ENCODE measurements around a stretch of chr1.

DNA sequence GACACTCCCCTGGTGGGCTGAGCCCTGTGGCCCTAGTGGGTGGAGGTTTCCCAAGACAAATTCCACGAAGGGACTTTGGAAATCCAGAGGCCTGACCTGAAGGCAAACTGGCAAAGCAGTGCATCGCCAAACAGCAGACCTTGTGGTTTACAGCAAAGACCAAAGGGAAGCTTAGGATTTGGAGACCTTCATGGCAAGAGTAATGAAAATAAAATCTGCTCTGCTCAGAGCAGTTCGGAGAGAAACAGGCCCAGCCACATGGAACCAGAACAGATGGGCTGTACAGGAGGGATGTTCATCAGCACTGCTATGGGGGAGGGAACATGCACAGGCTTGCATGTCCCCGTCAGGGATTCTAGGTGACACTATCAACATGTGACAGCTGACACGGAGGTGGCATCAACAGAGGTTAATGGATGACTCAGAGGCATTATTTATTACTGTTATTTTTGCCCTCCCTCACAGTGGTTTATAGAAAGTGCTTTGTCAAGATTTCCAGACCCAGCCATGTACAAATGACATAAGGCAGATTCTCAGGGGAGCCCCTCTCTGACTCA lies 90.1 kb upstream of the IRF2BP2 start:
- PRO-cap: no peak
- RAMPAGE, long total RNA, 4 experiments: no peak in any of the 4 experiments

DNA sequence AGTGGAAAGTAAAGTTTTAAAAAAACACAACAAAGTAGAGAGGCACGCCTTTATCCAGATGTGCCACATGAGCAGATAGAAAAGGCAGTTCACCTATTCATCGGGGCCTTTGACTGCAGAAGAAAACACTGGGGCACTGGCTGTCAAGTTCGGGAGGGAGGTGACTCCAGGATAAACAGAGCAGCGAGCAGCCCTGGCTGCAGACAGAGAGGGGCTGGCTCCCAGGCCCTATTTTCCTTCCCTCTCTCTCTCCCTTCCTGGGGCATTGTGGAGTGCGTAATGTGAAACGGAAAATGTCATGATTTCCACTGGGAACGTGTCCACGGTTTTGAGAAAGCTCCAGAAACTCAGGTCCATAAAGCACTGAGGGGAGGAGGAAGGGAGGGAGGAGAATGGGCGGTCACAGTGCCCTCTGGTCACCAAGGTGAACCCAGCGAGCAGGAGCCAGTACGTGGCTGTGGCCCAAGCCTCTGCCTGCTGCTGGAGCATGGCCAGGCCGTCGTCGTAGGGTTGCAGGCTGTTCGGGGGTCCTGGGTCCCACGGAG lies 114.6 kb upstream of the IRF2BP2 start:
- PRO-cap: bidirectional peak, plus-strand start at position 57 of the sequence, minus-strand start at position 115 of the sequence; bidirectional peak, plus-strand start at position 363 of the sequence, minus-strand start at position 205 of the sequence
- RAMPAGE, long total RNA, 4 experiments: start-site peak on the plus strand in 1 of 4 experiments, centred at position 87 of the sequence, 5 reads per replicate

DNA sequence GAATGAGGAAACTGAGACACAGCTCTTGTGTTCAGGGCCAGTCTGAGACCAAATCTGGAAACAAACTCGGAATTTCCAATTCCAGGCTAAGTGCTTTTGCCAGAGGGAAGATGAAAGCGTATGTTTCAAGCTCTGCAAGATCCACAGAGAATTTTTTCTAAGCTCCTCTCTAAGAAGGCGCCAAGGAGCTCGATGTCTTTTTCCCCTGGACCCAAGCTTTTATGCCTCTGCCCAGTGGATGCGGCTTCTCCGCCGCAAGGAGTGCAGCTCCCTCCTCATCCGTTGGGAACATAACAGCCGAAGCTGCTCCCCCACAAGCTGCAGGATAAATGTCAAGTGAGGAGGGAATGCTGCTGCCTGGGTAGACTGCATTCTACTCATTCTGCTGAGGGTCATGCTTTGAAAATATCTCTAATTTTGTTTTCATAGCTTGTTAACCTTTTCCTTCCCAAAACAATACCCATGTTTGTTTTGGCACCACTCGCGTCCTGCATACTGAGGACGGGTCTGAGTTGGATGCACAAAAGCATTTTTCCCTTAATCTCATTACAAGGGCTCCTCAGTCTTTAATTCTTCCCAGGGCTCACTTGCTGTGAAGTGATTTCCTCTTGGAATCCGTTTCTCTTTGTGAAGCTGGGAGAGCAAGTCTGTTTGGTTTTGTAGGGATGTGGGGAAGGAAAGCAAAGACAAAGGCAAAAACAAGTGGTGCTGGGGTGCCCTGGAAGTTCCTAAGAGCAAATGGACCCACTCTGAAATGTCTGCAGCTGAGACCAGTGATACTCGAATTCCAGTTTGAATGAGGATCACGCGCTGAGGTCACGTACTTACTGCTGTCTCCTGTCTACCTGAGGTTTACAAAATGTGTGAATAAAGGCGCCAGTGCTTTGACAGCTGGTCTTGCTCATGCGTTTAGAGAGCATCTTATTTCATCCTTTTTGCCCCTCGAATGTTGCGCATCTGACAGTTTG lies 134.0 kb upstream of the IRF2BP2 start:
- PRO-cap: no peak
- RAMPAGE, long total RNA, 4 experiments: no peak in any of the 4 experiments

DNA sequence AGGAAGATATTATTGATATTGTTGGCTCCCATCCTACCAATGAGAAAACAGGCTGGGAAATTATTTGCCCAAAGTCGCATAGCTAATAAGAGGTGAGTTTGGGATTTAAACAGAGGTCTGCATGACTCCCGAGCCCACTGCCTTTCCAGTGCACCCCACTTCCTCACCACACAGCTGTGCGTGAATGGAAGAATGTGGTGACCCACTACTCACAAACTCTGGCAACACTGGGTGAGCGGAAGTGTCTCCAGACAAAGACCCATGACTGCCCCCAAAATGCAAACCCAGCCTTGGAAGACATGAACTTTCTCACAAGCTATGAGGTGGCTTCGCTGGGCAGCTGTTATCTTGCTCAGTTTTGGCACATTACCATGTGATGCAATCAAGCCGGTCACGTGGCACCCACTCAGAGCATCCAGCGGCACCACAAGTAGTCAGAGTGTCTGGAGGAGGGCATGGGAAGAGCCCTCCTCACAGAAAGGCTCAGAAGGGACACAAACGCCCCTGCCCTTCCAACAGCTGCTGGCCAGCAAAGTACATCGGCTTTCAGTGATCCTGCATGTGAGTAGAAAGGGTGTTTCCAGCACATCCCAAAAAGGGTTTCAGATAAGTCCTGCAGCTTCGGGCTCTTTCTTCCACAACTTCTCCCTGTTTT lies 145.4 kb upstream of the IRF2BP2 start:
- PRO-cap: unidirectional peak, plus-strand start at position 437 of the sequence
- RAMPAGE, long total RNA, 4 experiments: no peak in any of the 4 experiments

DNA sequence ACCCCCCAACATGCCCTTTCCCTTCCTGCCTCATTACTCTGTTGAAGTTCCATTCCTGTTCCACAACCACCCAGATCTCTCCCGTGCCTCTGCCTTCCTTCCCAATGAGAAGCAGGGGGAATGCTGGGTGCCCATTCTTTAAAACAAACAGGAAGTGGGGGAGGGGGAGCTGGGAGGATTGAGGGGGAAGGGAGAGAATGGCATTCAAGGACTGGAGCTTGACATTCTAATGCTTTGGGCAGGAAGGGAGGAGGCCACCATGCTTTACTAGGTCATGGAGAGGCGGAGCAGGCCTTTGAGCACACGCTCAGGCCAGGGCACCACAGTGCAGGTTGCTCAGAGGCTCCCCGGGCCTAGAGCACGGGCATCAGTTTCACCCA lies 150.4 kb upstream of the IRF2BP2 start:
- PRO-cap: no peak
- RAMPAGE, long total RNA, 4 experiments: no peak in any of the 4 experiments

DNA sequence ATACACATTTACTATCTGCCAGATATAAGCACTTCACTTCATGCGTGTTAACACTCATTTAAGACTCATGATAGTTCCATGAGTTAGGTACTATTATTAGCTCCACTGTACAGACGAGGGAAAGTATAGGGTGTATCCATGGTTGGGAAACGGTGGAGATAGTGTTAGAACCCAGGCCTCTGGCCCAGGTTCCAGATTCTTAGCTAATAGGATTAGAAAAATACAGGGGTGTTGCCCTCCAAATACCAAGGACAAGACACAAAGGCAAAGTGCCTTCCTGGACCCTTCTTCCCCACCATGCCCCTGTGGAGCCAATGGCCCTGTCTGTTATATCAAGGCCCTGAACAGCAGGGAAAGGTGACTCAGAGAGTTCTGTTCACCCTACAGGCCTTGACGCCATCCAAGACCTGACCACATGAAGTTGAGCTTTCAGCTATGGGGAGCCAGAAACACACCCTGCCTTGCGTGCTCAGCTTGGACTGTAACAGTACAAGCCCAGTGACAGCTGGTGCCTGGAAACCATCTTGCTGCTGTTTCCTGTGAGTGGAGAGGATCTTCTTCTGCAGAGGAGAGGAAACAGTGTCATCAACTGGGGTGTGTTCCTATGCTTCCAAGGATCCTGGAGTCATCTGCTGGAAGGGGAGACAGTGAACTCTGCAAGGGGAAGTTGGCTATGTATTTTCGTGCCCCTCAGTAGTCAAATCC lies 164.9 kb upstream of the IRF2BP2 start:
- PRO-cap: no peak
- RAMPAGE, long total RNA, 4 experiments: no peak in any of the 4 experiments

DNA sequence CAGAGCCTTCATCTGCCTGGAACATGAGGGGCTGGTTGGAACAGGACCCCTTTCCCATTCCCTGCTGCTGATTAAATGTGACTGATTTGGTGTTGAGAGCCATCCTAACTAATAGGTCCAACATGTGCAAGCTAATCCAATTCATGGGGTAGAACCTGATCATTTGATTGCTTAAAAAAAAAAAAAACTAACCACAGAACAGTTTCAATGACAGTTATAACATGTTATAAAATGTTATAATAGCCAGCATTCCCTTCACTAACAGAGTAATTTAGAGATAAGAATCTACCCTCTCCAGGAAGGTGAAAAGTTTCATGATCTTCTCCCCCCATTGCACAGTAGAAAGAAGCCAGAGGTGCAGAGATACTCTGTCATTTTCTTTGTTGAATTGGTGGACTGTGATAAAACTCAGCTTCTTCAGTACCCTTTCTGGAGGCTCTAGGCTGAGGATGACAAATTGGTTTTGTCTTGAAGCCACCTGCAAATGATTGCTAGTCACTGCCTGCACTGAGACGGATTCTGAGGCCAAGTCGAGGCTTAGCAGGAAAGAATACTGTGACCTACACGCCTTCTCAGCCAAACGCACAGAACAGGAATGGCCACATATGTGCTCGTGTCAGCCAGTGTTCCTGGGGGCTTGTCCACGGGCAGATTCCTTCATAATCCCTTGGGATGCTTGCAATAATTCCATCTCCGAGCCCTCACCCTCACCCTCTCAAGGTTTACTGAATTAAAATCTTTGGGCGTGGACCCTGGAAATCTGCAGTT lies 215.7 kb upstream of the IRF2BP2 start:
- PRO-cap: no peak
- RAMPAGE, long total RNA, 4 experiments: no peak in any of the 4 experiments

GRCh38 chr1:234845165-234845616 lies 235.2 kb upstream of the IRF2BP2 start:
- PRO-cap: no peak
- RAMPAGE, long total RNA, 4 experiments: no peak in any of the 4 experiments

DNA sequence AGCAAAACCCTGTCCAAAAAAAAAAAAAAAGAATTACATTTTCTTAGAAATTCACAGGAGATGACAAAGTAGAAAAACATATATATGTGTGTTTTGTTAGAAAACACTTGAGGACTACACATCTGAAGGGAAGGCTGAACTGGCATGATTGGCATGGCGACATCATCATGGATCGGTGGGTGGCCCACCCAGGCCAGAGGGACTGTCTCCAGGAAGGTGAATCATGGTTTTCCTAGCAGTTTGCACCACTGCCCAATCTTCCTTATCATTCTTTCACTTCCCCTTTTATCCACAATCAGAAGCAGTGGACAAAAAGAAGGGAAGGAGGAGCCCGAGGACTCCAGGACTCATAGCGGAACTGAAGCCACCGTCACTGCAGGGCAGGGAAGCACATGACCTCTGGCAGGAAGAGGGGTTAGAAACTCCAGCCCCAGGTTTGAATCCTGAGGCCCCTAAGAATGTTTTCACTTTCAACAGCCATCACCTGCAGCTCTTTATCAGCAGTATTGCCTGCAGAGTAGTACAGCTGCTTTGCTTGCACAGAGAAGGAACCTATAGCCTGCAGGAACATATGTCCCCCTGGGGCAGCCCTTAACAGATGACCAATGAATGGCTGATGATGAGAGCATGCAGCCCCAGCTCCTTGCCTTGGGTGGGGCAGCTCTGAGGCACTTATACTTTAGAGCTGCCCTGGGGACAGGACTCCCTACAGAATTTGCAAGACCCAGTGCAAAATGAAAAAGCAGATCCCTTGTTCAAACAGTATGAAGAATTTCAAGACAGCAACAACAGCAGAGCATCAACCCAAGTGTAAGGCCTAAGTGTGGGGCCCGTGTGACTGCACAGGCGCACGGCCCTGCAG lies 241.6 kb upstream of the IRF2BP2 start:
- PRO-cap: no peak
- RAMPAGE, long total RNA, 4 experiments: no peak in any of the 4 experiments

DNA sequence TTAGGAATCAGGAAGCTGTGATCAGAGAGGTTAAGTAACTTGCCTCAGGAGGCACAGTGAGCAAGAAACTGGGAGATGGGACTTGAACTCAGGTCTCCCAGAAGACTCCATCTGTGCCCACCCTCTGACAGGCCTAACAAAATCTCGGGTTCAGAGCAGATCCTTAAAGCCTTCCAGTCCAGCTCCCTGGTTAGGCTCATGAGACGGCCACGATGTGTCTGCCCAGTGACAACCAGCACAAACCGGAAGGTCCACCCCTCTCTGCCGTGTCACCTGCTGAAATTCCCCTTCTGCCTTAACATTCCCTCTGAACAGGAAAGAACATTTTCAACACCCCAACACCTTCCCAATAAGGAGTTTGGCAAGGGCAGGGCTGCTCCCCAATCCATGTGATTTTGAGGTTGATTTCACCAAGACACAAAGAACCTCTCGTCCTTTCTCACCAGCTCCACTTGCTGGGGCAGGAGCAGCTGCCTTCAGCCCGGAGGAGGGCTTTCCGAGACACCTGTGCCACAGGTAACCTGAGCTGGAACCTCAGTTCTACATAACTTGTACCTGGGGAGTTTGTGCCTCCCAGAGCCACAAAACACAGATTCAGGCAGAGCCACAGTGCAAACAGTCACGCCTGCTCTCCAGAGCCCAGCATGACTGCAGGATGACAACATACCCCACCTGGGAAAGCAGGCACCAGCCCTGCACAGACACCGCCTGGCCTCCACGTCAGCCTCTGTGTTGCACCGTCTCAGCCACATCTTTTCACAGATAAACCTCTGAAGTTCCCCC lies 229.9 kb downstream of the TOMM20 start:
- PRO-cap: no peak
- RAMPAGE, long total RNA, 4 experiments: no peak in any of the 4 experiments

GRCh38 chr1:234932738-234933462 lies 195.7 kb downstream of the TOMM20 start:
- PRO-cap: no peak
- RAMPAGE, long total RNA, 4 experiments: no peak in any of the 4 experiments

DNA sequence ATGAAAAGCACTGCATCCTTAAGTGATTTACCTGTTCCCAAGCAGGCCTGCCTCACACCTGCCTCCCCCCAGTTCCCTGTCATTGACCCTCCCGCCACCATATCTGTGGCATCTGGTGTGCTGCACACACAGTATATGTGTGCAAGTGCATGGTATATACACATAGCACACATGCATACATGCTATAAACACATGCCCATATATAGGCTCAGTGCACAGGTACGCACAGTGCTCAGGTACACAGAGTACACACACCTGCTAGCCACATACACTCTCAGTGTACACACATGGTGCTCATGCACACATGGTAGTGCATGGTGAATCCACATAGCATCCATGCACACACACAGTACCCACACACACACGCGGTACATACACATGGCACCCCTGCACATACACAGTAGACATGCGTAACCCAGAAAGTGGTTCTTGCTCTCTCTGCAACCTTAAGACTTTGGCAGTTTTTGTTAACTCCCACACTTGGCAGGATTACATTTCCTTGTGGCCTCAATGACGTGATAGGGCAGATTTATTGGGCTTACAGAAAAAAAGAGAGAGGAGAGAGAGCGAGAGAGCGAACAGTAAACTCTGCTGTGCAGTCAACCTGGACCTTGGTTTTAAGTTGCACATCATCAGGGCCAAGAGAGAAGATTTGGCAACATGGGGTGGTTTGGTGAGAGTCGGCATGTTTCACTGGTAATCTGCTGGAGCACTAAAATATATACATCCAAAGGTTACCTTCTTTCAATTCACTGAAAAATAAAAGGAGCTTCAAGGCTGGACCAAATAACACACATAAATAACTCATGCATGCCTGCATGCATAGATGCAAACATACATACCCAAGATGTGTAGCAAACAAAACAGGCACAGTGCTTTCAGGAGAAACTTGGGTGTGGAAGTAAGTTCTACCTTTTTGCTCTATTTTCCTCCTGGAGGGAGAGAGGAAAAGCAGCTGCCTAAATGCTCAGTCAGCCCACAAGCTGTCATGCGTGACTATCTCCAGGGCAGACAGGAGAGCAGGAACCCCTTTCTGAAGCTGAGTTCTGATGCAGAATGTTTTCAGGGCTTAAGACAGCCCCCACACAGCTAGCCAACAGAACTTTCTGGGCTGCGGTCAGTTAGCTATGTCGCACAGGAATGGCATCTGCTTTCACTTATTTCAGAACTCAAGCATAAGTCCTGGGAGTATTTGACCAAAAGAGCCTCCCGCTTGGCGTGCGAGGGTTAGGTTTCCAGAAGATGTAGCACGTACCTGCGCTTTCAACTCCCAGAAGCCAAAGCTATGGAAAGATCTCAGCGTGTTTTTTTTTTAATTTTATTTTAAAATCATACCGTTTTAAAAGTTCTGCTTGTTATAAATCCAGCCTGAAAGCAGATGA lies 166.4 kb downstream of the TOMM20 start:
- PRO-cap: unidirectional peak, plus-strand start at position 556 of the sequence; bidirectional peak, plus-strand start at position 1,099 of the sequence, minus-strand start at position 1,063 of the sequence; bidirectional peak, plus-strand start at position 1,199 of the sequence, minus-strand start at position 1,142 of the sequence
- RAMPAGE, long total RNA, 4 experiments: no peak in any of the 4 experiments

DNA sequence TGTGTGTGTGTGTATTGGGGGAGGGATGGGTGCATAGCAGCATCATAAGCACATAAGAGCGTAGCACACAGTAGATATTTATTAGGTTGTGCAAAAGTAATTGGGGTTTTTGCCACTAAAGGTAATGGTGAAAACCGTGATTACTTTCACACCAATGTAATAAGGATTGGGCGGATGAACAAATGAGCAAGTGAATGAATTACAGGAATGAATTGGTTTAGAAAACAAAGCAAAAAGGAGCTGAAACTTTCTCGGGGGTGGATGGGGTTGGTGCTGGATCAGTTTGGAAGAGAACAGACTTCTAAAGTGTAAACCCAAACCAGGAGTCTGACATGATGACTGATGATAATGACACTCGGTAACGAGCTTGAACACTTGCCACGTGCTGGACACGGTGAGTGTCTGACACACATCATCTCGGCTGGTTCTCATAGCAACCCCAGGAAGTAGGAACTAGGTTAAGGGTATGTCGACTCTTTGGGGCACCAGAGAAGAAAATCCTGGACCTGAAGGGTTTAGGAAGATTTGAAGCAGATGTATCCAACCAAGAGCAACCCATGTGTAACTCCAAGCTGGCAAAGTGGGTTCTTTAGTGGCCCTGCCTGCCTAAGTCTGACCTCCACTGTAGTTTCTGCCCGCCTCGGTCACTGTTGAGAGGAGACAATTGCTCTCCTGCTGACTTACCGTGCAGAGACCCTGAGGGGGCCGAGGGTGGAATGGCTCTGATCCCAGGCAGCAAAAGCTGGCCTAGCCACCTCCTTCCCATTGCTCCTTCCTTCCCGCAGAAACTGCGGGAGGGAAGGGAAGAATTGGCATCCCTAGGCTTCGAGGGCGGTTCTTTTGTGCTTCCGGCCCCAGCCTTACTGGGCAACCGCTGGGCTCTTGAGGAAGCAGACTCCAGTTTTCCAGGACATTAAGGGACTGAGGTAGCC lies 156.2 kb downstream of the TOMM20 start:
- PRO-cap: no peak
- RAMPAGE, long total RNA, 4 experiments: no peak in any of the 4 experiments

- PRO-cap: no peak
- RAMPAGE, long total RNA, 4 experiments: no peak in any of the 4 experiments
Observed at GRCh38 chr1:234976013-234977188, 152.2 kb downstream of the TOMM20 start.

- PRO-cap: no peak
- RAMPAGE, long total RNA, 4 experiments: no peak in any of the 4 experiments
Observed at GRCh38 chr1:234980283-234980412, 148.5 kb downstream of the TOMM20 start.

GRCh38 chr1:234990746-234991369 lies 137.8 kb downstream of the TOMM20 start:
- PRO-cap: no peak
- RAMPAGE, long total RNA, 4 experiments: no peak in any of the 4 experiments

- PRO-cap: no peak
- RAMPAGE, long total RNA, 4 experiments: no peak in any of the 4 experiments
Observed at GRCh38 chr1:235022105-235023025, 106.3 kb downstream of the TOMM20 start.

DNA sequence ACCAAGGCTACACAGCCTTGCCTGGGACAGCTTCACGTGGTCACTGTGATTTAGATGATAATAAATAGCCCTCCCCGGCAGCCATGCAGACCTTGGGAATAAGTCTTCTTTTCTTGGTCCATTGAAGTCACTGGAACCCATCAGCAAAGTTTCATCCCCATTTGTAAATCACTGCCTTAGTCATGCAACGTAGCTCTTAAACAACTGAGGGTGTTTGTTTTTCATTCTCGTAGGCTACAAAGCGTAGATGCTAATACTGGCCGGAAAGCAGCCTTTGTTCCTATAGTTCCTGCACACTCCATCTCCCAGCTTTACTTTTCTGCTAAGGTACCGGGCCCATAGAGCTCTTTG lies 105.6 kb downstream of the TOMM20 start:
- PRO-cap: no peak
- RAMPAGE, long total RNA, 4 experiments: no peak in any of the 4 experiments

DNA sequence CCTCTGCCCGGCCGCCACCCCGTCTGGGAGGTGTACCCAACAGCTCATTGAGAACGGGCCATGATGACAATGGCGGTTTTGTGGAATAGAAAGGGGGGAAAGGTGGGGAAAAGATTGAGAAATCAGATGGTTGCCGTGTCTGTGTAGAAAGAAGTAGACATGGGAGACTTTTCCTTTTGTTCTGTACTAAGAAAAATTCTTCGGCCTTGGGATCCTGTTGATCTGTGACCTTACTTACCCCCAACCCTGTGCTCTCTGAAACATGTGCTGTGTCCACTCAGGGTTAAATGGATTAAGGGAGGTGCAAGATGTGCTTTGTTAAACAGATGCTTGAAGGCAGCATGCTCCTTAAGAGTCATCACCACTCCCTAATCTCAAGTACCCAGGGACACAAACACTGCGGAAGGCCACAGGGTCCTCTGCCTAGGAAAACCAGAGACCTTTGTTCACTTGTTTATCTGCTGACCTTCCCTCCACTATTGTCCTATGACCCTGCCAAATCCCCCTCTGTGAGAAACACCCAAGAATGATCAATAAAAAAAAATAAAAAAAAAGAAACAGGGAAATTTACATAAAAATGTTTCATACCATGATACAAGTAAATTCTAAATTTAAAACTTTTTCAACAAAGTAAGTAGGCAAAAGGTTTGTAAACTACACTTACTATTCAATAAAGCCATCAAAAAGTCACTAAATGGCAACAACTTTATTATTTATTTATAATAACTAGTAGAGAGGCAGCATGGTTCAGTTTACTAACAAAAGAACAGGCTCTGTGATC lies 18.1 kb downstream of the ARID4B start:
- PRO-cap: no peak
- RAMPAGE, long total RNA, 4 experiments: no peak in any of the 4 experiments

DNA sequence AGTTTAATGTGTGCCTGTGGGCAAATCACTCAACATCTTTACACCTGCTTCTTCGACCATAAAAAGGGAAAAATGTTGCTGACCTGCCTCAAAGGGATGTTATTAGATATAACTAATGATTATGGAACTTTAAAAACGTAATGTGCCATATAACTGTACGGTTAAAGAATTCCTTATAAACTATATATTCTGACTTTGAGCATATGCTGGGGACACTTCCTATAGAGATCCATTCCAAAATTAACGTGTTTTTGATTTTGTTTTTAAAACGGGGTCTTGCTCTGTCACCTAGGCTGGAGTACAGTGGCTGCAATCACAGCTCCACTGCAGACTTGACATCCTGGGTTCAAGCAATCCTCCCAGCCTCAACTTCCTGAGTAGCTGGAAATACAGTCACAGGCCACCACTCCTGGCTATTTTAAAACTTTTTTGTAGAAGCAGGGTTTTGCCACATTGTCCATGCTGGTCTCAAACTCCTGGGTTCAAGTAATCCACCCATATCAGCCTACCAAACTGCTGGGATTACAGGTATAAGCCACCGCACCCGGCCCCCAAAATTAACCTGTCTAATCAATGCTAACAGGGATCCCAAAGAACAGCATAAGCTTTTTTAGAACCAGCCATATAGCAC lies 17.4 kb downstream of the ARID4B start:
- PRO-cap: no peak
- RAMPAGE, long total RNA, 4 experiments: no peak in any of the 4 experiments

All from esophagus muscularis mucosa (tissue), 4 donors.